Jurkat, Clone E6-1 (cell line): ENCODE data around the gene ZNF143.

- RRBS: no CpG with 5 or more reads among the region's 9 CpGs
Observed at GRCh38 chr11:8233973-8234365, 29.7 kb downstream of the LMO1 start.

GRCh38 chr11:8562219-8562870 is 31.7 kb downstream of the STK33 start:
- RRBS: no CpG with 5 or more reads among the region's 2 CpGs

DNA sequence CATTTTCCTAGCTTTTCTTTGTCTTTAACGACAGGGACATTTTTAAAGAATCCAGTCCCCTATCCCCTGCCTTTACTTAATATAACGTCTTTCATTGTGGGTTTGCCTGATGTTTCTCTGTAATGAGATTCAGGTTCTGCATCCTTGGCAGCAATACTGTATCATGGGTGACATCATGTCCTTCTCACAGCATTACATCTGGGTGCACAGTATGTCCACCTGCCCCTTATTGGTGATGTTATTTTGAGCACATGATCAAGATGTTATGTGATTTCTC is 9.6 kb upstream of the STK33 start:
- RRBS: no CpG with 5 or more reads among the region's 2 CpGs

DNA sequence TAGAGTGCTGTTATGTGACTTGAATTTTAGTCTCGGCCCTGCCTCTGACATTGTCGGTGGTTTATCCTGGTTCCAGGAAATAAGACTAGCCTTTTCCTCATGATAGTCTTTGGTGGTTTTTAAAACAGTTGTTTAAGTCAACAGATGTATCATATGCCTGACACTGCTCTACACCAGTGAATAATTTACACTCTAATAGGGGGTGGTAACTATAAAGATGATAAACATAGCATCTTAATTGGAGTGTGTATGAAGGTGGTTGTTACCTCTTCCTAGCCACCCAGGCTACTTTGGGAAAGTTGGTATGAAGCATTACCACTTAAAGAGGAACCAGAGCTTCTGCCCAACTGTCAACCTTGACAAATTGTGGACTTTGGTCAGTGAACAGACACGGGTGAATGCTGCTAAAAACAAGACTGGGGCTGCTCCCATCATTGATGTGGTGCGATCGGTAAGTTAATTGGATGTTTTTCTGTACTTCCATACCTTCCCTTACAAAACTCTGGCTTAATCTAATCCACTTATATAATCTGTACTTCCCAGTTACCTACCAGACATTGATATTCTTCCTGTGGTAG is 1.9 kb downstream of the RPL27A start:
- RRBS: no CpG with 5 or more reads among the region's 5 CpGs

- RRBS: no CpG with 5 or more reads among the region's 11 CpGs
Observed at GRCh38 chr11:8693300-8694189, 11.0 kb downstream of the RPL27A start.

DNA sequence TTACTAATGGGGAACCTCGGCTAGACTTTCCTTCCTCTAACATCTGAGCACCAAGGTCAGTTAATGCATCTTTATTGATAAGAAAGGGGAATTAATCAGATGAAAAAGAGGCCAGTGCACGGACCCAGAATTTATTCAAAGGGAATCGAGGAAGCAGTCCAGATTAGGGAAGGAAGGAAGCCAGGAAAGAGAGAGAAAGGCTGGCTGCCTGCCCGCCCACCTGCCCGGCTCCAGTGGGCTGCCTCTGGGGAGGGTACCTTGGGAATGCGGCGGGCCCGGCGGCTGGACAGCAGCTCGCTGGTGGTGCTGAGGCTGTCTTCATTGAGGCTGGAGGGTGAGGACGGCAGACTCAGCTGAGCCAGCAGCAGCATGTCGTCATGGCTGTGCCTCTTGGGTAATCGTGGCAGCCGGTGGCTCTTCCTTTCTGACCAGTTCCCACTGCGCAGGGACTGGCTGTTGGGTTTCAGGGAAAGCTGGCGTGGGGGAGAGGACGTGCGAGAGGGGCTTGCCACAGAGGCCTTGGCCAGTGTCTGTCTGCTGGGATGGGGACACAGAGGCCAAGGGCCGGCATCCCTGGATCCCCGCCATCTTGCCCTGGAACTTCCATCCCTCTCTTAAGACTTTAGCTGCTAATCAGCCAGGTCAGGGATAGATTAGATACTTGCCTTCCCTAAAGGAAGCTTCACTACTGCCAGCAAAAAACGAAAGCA is 32.9 kb downstream of the RPL27A start:
- RRBS: 86% methylated on average over 4 of the region's 21 CpGs

GRCh38 chr11:8758346-8758545 is 52.2 kb downstream of the DENND2B start:
- RRBS: no CpG with 5 or more reads among the region's 3 CpGs

- RRBS: no CpG with 5 or more reads among the region's 15 CpGs
Observed at GRCh38 chr11:8766172-8767441, 43.9 kb downstream of the DENND2B start.

- RRBS: no CpG with 5 or more reads among the region's 5 CpGs
Observed at GRCh38 chr11:8767442-8767796, 43.1 kb downstream of the DENND2B start.

DNA sequence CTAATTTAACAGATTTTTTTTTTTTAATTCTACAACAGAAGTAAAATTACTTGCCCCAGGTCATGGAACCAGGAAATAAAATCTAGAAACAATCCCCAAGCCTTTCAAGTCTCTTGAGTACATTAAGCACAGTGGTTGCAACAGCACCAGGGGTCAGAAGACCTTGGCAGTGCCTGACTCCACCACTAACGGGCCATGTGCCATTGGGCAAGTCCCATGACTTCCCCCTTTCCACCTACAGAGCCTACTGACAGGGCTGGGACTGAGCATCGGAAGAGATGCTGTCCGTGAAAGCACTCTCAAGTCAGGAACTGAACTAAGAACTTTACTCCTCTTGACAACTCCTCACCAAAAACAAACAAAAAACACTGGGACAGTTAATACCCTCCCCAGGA is 2.0 kb upstream of the DENND2B start:
- RRBS: no CpG with 5 or more reads among the region's 3 CpGs

DNA sequence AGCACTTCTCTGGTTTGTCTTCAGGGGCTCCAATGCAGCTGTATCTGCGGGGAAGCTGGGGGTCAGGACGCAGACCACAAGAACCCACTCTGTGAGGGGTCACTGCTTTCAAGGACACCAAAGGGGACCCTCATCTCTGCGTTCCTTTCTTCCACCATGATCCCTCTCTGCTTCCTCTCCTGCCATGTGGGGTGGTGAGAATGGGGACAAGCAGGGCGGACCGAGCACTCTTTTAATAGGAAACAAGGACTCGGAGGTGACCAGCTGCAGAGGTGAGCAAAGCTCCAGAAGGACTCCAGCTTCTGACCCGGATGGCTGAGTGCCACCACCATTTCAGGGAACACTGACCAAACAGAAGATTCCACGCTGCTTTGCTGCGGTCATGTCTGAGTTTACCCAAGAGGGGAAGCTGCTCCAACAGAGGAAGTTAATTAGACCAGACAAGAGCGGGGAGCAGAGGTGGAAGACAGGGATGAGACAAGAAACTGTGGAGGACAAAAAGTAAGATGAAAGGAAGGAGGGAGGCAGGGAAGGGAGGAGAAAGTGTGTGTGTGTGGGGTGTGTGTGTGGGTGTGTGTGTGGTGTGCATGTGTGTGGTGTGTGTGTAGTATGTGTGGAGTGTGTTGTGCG is 18.0 kb upstream of the DENND2B start:
- RRBS: no CpG with 5 or more reads among the region's 11 CpGs

DNA sequence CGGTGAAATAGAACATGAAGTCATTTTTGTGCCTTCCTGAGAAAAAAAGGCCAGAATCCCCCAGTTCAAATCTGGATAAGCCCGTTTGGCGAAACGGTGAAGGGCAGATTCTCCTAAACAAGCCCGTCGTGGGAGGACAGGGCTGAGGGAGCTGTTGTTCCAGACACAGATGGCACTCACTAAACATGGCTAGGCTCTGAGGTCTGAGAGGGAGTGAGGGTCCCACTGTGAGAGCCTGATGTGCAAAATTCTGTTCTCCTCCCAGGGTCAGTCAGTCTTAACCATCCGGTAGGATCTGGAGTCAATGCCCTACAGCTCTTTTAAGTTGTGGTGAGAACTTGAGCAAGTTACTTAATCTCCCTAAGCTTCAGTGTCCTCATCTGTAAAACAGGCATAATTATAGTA is 40.1 kb downstream of the SCUBE2 start:
- RRBS: no CpG with 5 or more reads among the region's 7 CpGs

- RRBS: no CpG with 5 or more reads among the region's 6 CpGs
Observed at GRCh38 chr11:9062341-9062591, 29.1 kb downstream of the SCUBE2 start.

- RRBS: no CpG with 5 or more reads among the region's 4 CpGs
Observed at GRCh38 chr11:9178015-9178488, 86.7 kb upstream of the SCUBE2 start.

DNA sequence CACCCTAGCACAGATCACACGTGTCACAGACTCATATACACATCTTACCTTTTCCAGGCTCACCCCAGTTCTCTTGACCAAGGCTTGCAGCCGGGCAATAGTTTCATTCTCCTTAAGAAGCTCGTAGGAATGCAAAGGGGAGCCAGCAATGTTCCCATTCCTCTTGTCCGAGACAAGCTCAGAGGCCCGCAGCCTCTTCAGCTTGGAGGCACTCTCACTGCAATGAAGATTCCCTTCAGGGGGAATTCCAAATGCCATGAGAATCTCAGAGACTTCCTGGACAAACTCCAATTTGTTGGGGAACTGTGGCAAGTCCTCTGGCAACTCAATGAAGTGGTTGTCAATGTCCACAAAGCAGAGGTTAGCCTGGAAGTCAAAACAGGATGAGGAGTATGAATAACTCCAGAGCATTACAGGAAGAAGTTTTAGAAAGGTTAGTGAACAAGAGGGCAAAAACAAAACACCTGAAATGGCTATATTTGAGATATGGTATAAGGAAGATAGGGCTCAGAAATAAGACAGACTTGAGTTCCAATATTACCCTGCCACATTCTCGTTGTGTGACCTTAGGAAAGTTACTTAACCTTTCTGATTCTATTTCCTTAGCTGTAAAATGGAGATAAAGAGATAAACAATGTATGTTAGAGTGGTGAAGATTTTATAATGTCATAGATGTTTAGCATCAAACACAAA is 84.3 kb downstream of the DENND5A start:
- RRBS: no CpG with 5 or more reads among the region's 6 CpGs

- RRBS: 100% methylated on average over 1 of the region's 7 CpGs
Observed at GRCh38 chr11:9437676-9438329, 23.0 kb upstream of the ZNF143 start.

DNA sequence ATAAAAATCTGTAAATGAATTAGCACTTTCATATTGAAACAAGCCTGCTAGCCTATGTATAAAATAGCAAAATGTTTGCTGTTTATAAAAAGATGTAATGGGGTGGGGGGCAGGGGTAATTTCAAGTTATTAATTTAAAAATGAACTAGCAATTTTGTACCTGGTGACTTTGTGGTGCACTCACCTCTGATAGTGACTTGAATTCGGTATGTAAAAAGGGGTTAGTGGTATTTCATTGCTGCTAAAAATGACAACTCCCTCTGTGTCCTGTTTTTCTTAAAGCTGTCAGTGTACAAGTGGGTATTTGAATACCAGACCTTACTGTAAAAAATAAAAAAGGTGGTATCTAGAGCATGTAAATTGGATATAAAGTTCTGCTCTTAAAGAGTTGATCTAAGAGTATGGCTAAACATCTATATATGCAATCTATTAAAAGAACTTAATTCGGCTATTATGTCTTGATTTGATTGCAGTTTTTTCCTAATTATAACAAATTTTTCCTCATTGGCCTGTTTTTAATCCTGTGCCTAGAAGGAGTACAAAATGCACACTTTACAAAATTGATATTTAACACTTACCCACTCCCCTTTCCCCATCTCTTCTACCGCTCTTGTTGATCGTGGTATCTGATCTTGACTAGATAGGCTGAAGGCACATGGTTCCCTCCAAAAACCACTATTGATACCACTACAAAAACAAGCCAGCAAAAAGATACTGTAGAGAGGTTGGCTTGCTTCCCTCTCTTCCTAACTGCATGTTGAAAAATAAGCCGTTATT is 14.8 kb upstream of the ZNF143 start:
- RRBS: no CpG with 5 or more reads among the region's 5 CpGs

DNA sequence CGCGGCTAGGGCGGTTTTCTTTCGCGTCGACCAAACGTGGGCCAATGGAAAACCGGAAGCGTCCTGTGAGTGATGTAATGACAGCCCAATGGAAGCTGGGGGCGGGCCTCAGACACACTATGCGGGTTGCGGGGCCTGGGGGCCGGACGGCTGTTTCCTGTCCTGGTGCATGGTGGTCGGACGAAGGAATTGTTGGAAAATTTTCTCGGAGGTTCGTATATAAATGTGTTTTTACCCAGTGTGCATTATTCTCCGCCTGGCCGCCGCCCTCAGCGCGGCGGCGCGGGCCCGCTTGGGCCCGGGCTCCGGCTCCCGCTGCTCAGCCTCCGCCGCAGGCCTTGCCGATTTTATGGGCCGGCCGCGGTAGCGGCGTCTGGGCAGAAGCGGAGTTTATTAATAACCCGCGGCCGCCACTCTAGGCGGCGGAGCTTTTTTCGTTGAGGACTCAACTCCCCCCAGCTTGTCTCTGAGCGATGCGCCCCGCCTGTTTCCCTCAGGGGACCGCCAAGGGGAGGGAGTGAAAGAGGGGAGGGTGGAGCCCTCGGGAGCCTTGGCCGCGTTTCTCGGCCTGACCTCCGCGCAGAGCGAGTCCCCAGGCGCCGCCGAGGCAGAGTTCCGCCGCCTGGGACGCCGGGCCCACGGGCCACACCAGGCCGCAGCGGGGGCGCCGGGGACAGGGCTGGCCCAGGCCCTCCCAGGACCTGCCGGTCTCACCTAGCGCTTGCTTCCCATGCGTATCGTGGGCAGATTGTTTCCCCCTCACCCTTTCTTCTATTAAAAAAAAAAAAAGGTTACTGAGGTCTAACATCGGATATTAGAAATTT is at the start of gene ZNF143:
Gene ZNF143, plus strand, starts transcription at position 147 of the 824 bp plus-strand sequence.
- RRBS: 2% methylated on average over 18 of the region's 73 CpGs

DNA sequence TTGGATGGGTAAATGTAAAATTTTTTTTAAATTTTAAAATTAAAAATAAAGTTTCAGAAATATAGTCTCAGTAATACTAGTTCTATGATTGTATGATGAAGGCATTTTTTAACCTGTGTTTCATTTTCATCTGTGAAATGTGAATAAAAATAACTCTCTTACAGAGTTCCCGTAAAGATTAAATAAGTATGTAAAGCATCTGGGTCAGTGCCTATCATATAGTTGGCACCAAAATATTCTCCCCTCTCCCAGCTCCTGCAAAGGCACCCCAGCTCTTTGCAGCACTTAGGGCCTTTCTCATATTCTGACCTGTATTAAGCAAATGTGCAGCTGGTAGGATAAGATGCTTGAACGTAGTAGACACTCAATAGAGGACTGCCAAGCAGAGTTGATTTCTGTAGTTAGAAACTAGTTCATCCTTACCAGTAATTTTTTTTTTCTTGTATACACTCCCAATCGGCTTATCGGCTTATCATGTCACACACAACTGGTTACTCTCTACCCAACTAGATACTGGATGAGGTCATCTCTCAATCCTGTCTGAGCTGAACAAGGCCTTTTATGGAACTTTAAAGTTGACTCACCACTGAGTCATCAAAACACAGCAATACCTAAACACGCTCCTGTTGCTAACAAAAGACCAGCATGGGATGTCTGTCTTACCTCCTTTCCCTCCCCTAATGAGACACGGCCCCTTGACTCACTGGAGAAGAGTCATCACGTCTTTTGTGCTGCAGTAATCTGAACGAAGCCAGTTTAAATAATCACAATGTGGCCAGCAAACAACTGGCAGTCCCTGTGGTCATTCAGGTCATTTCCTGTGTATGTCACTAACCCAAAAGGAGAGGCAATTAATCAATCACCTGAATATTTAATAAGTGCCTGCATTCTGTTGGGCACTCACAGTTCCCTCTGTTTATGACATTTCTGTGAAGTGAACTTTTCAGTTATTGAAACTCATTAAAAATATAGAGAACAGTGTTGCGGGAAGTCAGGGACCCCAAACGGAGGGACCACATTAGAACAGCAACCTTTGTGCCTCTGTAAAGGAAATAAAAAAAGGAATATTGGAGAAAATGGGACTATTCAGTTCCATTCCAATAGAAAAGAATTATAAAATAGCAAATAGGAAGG is 7.5 kb upstream of the WEE1 start:
- RRBS: no CpG with 5 or more reads among the region's 10 CpGs

- RRBS: no CpG with 5 or more reads among the region's 5 CpGs
Observed at GRCh38 chr11:9576444-9576834, 3.0 kb downstream of the WEE1 start.